Neural progenitor cell (in vitro differentiated cells): ENCODE results near the genes TAT, HP and PMFBP1.

- RAMPAGE, long total RNA = no peak
Observed at GRCh38 chr16:70741087-70741810, 55.4 kb upstream of the MTSS2 start.

GRCh38 chr16:71415620-71416090 lies 26.2 kb downstream of the TLE7 start:
- RAMPAGE, long total RNA = no peak

GRCh38 chr16:71483772-71485087 lies 4.9 kb downstream of the ZNF19 start:
- RAMPAGE, long total RNA = no peak

DNA sequence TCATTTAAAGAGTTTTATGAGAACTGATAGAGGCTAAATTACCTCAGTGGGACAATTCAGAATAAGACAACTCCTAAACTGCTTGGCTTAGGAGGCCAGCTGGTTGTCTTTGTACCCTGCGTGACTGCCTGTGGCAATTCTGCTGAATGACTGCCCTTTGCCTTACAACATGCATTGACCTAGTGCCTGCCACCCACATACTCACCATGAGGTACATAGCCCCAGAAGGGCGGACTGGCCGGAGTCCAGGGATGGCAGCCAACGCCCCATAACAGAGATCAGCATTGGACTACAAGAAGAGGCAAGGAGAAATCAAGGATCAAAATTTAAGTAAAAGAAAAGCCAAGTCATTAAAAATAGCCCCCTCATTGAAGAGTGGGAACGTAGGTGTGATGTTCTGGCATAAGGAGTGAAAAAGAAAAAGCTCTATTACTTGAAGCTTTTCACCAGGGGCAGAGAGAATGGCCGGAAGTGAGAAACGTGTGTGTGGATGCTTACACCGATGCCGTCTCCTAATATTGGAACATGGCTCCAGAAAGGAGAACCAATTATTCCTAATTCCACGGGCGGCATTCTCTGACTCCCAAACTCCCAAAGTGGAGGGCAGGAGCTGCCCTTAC lies 7.1 kb downstream of the TAT start:
- RAMPAGE, long total RNA = no peak

DNA sequence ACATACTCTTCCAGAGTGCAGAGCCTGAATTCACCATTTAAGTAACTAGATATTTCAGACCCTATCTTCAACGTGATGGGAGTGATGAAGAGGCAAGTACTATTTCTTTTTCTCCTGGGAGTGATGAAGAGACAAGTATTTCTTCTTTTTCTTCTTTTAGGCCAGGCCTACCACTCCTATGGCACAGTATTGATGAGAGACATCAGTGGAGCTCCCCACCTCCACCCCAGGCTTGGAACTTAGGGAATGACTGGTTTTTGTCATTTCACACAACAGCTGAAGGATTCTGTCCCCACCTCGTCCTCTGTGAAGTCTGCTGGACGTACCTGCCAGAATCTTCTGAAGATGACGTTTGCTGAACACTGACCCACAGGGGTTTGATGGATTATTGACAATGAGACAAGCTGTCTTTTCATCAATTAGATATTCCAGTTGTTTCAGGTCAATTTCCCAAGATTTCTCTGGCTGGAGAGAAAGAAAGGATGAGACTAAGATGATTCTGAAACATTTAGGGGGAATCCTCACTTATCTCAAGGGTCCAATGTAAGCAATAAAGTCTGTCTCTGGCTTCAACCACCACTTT lies 4.9 kb downstream of the TAT start:
- RAMPAGE, long total RNA = no peak

DNA sequence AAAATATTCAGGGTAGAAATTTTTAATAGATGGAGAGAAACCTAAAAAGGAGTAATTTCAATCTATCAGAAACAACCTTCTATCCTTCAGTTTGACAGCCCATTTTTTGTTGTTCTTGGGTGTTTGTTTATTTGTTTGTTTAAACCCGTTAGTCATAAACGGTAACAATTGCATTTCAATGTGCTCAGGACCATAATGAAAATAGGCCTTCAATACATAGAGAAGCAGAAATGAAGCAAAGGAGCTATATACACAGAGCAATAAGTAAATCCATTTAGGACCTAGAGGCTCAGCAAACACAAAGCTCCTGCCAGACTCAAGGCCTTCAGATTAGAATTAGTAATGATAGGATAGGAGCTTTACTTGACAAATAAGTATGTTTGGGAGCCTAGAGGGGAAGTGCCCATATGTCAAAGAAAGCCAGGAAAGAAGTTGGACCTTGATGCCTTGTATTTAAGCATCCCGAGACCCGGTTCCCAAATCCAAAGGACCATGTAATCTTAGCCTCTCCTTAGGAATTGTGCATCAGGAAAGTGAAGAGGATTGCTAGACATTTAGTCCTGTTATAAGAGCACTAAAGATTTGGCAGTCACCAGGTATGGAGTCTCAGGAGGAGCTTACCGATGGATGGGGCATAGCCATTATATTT lies 1.5 kb downstream of the TAT start:
- RAMPAGE, long total RNA = no peak

GRCh38 chr16:71576662-71577514 lies at the start of gene TAT:
Gene TAT, minus strand, starts transcription at chr16:71577092.
- RAMPAGE, long total RNA = no peak

- RAMPAGE, long total RNA = no peak
Observed at GRCh38 chr16:71610912-71611492, 15.0 kb upstream of the MARVELD3 start.

- RAMPAGE, long total RNA = no peak
Observed at GRCh38 chr16:71731585-71731967, 7.1 kb upstream of the PHLPP2 start.

- RAMPAGE, long total RNA = no peak
Observed at GRCh38 chr16:71807918-71808579, 585 bp downstream of the AP1G1 start.

DNA sequence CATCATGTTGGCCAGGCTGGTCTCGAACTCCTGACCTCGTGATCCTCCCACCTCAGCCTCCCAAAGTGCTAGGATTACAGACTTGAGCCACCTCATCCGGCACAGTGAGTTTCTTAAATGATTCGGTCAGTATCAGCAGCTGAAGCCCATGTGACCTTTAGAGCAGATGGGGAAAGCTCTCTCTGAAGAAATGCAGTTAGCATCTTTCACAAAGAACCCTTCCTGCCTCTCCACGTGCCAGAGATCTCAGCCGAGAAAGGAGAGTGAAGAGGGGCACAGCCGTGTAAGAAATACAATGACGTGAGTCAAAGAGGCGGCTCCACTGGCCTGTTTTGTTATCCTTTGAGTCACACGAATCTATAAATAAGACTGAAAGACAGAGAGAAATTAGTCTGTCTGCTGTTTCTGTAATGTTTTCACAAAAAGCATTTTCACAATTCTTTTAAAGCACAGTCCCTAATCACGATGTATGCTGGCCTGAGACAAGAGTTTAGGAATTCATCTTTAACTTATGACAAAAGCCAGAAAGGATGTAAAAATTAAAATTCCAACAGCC lies 8.0 kb upstream of the AP1G1 start:
- RAMPAGE, long total RNA = no peak

DNA sequence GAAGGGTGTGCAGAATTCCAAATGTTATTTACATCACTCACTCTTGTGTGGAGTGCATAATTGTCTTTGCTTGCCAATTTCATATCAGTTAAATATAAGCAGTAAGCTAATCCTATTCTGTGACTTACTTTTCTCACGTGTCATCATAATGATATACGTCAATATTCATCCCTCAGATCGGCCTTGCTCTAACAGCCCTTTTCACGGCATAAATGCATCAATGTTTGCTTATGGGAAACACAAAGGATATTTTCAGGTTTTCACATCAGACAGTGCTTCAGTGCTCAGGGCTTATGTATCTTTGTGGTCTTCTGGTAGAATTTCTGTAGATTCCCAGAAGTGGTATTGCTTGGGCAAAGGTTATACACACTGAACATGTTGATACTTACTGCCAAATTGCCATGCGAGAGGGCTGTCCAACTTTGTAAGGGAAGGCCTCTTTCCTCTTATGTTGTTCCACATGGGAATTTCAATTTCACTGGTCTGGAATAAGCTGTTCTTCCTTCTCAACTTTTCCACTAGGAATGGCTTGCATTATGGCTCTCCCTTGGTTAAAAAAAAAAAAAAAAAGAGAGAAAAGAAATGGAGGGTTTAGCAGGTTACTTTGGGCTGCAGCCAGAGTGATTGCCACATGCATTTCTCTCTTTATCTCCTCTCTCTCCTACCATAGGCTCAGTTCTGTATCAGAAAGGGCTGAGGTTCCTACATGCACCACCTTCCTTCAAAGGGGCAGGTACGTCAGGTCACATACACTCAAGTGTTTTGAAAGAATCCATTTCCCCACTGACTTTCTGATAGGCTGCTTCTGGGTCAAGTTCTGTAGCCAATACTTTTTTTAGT lies 19.2 kb downstream of the DHODH start:
- RAMPAGE, long total RNA = no peak

- RAMPAGE, long total RNA = no peak
Observed at GRCh38 chr16:72050560-72051488, 3.5 kb upstream of the HP start.

DNA sequence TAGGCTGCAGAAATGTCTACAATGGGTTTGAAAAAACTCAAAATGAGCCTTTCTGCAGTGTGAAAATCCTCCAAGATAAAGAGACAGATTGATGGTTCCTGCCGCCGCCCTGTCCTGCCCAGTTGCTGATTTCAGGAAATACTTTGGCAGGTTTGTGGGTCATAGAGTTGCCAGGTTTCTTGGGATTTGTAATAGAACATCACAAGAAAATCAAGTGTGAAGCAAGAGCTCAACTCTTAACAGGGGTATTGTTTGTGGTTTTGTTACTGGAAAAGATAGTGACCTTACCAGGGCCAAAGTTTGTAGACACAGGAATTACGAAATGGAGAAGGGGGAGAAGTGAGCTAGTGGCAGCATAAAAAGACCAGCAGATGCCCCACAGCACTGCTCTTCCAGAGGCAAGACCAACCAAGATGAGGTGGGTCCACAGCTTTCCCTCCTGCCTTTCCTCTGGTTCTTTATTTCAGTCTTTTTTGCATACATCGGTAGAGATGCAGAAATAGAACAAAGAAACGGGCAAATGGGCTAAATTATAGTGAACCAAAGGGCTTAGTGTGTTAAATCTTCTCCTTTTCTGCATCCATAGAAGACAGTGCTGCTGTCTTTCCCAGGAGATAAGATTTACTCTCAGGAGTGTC lies at the start of gene HP:
HP (plus strand) TSS at position 266 of the 638 bp plus-strand sequence.
- RAMPAGE, long total RNA = no peak

DNA sequence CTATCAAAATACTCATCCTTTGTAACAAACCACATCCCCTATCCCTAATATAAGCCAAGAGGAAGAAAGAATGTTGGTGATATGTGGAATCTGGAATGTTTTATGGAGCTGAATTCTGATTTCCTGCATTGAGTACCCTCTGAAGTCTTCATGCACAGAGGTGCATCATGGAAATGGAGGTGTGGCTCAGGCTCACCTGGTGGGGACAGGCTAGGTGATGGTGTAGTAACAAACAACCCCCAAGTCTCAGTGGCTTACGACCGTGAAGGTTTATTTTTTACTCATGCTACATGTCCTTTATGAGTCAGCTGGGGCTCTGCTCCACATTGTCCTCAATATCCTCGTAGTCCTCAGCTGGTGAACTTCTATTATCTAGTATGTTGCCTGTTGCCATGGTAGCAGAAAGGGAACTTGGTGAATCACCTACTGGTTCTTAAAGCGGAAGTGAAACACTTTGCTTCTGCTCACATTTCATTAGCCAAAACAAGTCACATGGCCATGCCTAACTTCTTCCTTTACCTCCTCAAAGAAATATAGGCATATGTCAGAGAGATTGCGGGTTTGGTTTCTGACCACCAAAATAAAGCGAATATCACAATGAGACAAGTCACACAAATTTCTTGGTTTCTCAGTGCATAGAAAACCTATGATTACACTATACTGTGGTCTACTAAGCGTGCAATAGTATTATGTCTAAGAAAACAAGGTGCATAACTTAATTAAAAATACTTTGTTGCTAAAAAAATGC lies at the start of gene PMFBP1:
PMFBP1 (minus strand) TSS at position 75 of the 748 bp plus-strand sequence.
- RAMPAGE, long total RNA = no peak

DNA sequence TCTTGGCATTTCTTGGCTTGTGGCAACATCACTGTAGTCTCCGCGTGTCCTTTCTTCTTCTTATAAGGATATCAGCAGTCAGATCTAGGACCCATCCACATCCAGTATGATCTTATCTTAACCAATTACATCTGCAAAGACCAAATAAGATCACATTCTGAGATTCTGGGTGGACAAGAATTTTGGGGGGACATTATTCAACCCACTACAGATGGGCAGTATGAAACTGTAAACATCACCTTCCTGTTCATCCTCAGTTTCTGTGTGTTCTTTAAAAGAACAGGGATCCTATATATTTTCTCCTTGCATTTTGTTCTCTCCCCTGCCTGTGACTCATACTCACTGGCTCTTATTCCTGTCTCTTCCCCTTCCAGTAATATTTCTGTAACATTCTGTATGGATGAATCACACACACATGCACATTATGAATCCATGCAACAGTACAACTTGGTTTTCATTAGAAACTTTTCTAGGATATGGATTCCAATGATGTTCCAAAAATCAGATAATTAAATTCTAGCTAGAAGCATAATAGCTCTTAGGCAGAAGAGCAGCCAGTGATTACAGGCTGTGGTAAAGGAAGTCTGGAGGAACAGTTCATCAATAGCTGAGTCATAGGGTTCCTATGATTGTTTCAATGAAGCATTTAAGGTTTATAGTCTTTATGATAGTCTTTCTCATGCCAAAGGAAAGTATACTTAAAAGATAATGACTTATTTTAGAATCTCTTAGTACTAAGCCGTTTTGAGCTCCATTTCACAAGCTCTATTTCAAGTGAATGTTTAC lies 119.5 kb upstream of the PMFBP1 start:
- RAMPAGE, long total RNA = no peak

DNA sequence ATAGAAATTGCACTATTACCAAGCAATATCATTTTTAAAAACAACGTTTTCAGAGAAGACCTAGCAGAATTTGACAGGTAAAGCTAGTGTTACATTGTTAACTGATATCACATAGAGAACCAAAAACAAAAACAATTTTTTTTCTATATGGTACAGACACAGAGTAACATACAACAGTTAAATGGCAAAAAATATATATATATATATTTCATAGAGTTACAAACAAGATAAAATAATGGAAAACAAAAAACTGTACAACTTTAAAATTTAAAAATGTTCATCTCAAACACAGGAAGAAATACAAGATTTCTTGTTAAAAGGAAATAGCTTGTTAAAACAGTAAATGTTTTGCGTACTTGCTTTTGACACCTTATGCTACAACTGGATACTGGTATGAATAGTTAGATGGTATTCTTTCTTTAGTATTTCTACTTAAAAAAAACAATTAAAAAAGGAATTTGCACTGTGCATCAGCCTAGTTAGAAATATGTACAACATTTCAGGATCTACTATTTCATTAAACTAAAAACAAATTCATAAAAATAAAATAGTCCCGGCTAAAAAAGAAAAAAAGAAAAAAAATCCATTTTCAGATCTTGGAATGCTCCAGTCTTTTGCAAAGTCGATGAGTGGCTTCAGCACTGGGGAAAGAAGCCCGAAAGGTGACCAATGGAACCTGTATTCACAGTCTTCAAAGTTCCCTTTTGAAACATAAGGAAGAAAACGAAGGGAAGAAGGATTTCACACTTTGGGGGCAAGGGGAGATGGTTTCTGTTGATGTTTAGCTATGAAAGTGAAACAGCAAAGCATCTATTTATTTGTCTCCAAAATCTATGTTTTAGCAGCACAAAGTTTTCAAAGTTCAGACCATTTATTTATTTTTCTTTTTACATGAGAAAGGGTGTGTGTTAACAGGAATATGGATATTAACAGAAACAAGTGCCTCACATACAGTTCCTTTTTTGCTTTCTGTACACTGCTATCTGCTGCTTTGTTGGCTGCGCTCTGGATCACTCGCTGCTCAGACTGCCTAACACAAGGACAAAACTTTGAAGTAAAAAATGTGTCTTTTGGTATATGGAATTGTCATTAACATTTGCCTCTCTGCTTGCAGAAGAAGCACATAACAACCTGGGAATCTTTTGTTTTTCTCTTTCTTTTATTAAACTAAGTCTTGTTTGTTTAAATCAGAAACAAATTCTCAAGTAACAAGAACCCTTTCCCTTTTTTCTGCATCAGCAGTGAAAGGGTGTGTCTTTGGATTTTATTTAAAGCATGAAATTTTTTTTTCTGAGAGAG lies 263.1 kb downstream of the ZFHX3 start:
- RAMPAGE, long total RNA = no peak

- RAMPAGE, long total RNA = no peak
Observed at GRCh38 chr16:72836054-72836572, 211.8 kb downstream of the ZFHX3 start.

DNA sequence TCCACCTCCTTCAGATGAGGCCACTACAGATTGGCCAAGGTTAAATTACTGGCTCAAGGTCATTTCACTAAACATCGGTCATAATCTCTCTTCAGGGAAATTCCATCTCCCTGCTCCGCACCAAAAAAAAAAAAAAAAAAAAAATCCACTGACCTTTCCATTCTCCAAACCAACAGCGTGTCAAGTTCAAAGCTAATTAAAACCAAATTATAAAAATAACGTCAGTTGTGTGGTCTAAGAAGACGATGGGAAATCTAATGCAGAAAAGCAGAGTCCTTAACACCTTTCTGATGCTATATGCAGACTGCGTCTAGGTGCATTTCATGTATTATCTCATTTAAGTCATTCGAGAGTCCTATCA lies 115.4 kb downstream of the ZFHX3 start:
- RAMPAGE, long total RNA = no peak

DNA sequence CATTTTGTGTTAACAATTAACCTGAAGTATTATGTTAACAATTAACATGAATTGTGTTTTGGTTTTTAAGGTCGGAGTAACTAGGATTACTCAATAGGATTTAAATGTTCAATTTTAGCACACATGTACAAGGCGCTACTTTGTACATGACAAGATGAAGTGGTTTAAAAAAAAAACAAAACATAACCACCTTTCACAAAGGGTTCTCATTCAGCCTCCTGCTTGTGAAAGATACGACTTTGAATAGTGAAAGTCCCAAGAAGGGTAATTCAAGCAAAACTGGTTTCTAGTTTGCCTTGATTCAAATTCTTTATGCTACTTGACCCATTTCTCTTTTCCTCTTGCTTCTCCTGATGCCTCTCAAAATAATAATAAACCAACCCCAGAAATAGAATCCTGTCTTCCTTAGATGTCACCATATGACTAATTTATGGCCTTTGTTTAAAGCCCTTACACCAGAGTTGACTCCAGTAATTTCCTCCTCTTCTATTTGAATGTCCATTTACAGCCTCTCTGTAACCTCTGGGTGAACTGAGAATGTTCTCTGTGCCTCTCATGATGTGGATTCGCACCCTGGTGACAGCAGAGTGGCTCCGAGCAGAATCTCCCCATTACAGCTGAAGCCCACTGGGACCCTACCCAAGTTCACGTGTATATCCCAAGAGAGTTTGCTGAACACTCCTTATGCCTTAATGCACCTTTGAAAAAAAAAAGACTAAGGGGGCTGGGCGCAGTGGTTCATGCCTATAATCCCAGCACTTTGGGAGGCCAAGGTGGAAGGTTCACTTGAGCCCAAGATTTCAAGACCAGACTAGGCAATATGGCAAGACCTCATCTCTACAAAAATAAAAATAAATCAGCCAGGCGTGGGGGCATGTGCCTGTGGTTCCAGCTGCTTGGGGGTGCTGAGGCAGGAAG lies 31.4 kb downstream of the ZFHX3 start:
- RAMPAGE, long total RNA = no peak